ENCODE measurements around the genes PI4KA and MAPK1.

- PRO-cap: no peak
These were observed 3.0 kb upstream of the DGCR6L start for GRCh38 chr22:20322935-20323235.

DNA sequence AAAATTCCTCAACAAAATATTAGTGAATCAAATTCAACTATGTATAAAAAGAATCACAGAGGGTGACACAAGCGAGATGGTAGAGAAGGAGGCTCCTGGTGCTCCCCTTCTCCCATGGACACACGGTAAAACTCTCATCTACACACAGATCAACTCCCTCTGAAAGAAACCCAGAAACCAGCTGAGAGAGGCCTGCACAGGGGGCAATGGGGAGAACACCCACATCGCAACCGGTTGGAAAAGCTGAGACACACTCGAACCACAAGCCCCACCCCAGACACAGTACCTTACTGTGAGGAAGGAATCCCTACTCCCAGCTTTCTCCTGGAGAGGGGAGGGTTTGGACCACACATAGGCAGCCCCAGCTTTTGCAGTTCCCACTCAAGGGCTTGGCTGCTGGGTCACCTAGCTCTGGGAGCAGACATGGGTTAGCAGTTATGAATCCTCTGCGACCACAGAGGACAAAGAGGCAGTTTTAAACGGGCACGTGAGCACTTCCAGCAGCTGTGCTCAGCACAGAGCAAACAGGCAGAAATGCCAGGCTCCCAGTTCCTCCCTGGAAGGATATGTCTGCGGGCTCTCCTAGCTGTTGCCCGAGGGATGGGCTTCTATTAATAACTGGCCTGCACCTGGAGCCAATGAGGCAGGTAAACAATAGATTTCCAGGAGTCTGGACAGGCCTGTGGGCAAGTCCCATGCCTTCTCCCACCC, 21.5 kb upstream of the ZNF74 start:
- PRO-cap: no peak

DNA sequence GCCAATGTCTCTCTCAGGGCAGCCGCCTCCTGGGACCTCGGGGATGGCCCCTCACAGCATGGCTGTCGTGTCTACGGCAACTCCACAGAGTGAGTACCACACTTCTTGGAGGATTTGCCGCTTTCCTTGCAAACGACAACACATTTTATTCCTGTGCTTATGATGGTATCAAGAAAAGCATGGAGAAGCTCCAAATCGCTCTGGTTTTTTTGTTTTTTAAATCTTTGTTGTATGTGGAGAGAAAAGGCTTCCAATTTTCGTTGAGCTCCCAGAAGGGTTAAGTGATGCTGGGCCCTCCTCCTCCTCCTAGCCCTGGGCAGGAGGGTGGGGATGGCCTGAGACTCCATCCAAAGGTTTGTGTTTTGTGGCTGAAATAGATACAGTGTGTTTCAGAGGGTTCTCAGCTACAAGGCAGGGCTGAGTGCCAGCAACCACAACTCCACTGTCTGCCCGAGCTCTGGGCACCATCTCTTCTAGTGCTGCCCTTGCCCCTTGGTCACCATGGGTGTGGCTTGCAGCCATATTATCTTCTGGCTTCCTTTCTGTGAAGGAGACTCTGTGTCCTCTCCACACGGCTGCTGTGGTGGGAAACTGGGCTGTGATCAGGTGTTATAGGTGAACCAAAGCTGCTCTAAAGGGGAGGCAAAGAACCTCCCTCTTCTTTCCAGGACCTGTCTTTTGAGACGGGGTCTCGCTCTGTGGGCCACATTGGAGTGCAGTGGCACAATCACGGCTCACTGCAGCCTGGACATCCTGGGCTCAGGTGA, 47.8 kb downstream of the MED15 start:
- PRO-cap: no peak

DNA sequence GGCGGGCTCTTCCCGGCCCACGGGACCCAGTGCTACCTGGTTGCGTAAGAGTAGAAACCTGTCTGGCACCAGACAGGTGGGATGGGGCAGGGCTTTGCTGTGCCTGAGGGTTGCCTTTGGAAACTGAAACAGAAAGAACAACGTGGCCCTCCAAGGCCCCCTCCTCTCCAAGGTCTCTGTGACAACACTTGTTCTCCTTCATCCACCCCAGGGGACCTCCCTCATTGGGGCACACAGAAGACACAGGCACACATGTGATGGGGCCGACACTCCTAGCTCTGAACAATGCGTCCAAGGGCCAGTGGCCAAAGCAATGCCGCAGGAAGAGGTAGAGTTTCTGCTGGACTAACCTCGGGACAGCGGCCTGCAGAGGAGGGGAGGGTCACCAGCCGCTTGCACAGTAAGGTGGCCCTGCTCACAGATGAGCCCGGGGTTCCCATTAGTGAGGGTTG, 99.1 kb downstream of the MED15 start:
- PRO-cap: bidirectional peak, plus-strand start at position 53 of the sequence, minus-strand start outside the sequence

GRCh38 chr22:20786399-20787172, 12.7 kb downstream of the SERPIND1 start:
- PRO-cap: no peak

GRCh38 chr22:20795284-20796773, 21.9 kb downstream of the SERPIND1 start:
- PRO-cap: no peak

GRCh38 chr22:20843611-20844255, 14.9 kb downstream of the PI4KA start:
- PRO-cap: no peak

- PRO-cap: bidirectional peak, plus-strand start at chr22:20858490, minus-strand start at chr22:20858289; bidirectional peak, plus-strand start at chr22:20859093, minus-strand start at chr22:20858761
These were observed at the start of gene PI4KA for GRCh38 chr22:20858195-20858939. Gene PI4KA, minus strand, starts transcription at chr22:20858811.

GRCh38 chr22:20938015-20939015, 21.1 kb downstream of the CRKL start:
- PRO-cap: no peak

DNA sequence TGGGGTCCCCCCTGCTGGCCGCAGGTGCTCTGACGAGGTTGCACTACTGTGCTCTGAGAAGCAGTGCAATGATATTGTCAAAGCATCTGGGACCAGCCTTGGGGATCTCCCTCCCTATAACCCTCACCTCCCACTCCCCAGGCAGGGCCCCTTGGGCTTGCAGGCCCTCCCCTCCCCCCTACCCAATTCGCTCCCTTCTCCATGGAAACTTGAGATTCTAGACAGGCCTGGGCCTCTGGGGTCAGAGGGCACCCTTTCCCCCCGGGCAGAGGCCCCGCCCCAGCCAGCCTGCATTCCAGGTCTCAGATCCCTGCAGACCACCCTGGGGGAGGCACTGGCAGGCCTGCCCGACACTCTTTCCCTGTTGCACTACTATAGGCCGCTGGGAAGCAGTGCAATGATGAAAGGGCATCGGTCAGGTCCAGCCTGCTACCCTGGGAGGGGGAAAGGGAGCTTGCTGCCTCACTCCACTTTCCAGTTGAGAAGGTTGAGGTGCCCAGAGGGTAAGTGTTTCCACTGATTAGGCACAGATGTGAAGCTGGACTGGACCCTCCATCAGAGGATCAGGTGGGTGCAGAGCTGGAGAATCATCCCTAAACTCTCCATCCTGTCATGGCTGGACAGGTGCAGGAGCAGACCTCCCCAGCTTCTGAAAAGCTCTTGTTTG, 11.0 kb downstream of the SDF2L1 start:
- PRO-cap: bidirectional peak, plus-strand start at position 391 of the sequence, minus-strand start at position 374 of the sequence

GRCh38 chr22:21734648-21734912, 1.0 kb downstream of the YPEL1 start:
- PRO-cap: unidirectional peak, plus-strand start at chr22:21734745

DNA sequence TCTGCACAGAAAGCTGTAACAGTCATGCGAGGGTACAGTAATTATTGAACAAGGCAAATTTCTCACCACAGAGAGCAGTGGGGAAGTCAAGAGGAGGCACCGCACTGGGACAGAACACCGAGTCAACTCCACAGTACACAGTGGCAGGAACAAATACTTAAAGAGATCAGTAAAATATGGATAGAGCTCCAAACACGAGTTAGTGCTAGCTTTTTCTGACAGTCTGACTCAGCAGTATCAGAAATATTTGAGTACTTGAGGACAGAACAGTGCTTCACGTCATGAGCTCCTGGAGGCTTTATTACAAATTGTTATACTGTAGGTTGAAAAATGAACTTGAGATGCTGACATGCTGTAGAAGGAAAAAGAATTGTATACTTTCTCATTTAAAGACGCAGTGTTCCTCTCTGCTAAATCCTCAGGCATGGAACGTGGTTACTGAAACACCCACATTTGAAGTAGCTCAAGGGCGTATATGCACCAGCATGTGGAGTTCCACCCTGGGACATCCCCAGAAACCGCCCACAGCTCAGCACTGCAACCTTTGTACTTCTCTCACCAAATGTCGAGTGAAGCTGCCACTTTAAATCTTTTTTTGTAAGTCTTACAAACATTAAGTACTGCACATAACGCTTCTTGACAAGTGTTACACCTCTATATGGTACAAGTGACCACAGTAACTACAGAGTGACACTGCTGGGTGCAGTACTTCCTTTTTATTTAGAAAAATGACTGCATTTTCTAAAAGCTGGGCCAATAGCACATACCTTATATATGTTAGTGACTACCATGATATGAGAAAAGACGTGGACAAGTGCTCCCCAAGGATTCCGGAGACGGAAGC, 27.5 kb upstream of the YPEL1 start:
- PRO-cap: no peak

DNA sequence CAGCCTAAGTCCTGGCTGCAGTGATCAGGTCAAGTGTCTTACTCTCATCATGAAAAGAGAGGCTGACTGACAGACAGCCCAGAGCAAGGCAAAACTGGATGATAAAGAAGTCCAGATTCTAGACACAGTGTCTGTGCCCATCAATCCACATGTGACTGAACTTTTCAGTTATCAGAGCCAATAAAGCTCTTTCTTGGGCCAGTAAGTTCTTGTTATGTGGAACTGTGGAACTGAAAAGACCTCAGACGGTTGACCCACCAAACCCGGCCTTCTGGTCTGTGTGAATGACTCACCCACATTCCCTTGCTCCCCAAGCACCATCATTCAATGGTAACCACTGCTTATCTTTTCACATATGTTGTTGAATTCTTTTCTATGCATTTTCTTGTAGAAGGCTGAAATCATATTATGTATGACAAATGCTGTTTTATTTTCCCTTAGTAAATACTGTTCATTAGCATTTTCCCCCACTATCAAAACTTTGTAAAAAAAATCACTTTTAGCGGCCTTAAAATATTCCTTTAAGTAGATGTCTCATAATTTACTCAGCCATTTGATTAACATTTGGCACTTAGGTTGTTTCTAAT, 43.4 kb upstream of the YPEL1 start:
- PRO-cap: no peak

DNA sequence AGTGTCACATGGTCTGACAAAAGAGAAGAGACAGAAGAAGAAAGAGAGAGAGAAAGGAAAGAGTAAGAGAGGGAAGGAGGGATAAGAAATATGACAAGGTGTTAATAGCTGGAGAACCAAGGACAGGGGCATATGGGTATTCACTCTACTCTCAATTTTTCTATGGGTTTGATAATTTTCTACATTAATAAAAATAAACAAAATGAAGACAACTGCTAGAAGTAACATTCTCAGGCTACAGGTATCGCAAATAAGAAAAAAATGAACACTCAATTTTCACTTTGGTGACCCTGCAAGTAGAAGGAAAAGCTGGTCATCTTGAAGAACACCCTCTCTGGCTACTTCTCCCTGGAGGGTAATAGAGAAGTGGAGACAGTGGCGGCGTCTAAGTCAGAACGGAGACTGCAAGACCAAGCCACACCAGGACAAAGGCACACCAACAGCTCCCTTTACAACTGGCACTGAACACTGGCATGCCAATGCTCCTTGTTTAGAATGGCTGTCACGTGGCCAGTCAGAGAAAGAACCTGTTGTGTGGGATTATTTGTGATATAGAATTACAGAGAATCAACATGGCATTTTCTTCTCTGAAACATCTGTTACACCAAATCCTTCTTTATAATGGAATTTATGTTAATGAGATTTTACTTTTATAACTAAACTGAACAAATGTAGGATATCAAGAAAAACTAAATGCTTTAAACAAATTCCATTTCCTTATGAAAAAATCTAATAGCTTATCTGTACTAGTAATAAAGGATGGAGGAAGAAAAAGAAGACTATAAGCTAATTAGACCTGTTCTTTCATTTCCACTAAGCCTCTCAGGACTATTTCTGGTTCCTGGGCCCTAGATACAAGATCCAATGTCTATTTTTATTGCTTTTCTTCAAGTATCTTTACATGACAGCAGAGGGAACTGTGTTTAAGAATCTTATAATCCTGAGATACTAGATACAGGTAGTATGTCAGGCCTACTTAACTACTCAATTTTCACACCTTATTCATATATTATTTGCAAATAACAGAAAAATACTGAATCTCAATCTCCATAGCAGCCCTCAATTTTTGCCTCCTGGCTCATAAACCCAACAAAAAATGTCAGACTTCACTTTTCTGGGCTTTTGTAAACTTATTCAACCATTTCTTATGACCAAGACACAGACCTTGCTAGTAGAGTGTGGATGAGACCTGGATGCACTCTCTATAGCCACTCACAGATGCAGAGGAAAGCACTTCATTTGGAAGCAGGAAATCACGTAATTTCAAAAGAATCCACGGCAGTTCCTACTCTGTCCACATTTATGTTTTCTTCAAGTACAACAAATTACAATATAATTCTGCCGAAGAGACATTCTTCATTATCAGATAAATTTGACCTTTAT, 61.5 kb upstream of the YPEL1 start:
- PRO-cap: no peak

GRCh38 chr22:21798656-21799507, 63.3 kb upstream of the YPEL1 start:
- PRO-cap: no peak

DNA sequence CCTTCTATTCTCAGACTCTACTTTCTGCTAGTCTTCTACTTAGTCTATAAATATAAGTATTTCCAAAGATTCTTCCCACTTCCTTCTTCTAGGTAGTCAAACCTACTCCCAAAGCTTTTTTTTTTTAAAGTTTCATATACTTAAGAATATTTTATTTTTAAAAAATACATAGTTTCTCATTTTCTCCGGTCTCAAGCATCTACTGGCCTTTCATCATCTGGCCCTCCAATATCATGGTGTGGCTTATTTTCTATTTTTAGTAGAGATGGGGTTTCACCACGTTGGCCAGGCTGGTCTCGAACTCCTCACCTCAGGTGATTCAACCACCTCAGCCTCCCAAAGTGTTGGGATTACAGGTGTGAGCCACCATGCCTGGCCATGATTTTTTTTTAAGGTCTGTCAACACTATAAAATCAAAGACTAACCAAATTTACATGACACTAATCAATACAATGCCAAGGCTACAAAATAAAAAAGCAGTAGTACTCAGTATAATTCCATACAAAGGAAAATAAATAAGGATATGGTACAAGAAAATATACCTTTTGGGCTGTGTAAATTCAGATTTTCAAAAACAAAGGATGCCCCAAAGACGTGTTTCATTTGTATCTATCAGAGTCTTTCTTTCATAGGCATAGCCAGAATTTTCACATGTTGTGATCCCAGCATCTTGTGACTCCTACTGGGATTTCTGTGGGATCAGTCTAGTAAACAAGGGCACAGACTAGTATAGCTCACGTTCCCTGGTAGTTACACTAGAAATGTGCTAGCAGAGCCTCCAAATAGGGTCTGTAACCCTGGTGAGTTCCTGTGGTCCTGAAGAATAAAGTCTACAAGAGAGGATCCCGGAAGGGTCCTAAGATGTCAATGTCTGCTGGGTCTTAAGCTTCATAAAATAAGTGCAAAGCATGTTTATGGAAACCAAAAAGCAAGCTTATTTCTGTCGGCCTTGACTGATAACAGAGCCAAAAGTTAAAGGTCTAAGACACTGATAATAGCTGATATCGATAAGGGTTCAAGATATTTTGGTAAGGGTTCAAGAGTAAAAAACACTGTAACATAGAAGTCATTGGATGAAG, 64.3 kb upstream of the YPEL1 start:
- PRO-cap: no peak

- PRO-cap: no peak
These were observed 56.7 kb downstream of the MAPK1 start for GRCh38 chr22:21810773-21811208.

DNA sequence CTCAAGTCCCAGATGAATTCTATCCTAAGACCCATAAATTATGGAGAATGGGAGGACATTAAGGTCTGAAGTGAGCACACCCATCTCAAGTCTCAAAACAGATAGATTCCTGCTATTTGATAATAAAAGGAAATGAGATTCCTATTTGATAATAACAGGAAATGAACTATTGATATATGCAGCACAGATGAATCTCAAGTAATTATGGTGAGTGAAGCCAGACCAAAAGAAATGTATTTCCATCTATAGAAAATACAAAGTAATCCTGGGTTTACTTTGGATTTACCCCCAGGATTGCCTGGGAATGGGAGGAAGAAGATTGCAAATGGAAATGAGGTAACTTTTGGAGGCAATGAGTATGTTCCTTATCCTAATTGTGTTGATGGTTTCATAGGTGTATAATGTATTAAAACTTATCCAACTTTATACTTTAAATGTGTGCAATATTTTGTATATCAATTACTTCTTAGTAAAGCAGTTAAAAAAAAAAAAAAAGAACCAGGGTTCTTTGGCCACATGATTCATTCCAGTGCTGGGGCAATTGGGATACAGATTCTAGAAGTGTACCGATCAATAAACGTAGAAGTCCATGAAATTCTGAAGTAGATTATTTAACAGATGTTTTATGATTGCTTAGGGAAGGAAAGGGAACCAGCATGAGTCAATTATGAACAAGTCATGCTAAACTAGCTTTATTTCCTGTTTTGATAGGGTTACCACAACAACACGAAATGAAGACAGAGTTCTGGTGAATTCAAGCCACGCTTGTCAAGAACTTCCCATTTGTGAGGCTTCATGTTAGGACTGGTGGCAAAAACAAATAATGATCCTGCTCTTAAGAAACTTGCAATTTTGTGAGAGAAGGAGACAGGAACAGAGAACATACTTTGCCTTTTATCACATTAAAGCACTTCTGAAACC, 51.1 kb downstream of the MAPK1 start:
- PRO-cap: no peak

DNA sequence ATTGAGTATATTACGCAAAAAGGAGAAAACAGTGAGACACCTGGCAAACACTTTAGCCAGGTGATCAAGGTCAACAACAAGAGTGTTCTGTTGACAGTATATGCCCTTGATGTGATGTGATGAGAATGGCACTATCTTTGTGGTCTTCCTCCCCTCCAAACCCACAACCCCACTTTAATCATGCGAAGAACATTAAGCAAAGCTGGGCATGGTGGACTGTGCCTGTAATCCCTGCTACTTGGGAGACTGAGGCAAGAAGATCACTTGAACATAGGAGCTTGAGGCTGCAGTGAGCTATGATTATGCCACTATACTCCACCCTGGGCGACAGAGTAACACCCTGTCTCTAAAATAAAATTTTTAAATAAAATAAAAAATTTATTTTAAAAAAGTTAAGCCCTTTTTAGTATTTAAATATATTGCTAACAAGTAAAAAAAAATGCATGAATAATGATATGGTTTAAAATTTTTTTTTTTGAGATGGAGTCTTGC, 25.9 kb downstream of the MAPK1 start:
- PRO-cap: no peak

DNA sequence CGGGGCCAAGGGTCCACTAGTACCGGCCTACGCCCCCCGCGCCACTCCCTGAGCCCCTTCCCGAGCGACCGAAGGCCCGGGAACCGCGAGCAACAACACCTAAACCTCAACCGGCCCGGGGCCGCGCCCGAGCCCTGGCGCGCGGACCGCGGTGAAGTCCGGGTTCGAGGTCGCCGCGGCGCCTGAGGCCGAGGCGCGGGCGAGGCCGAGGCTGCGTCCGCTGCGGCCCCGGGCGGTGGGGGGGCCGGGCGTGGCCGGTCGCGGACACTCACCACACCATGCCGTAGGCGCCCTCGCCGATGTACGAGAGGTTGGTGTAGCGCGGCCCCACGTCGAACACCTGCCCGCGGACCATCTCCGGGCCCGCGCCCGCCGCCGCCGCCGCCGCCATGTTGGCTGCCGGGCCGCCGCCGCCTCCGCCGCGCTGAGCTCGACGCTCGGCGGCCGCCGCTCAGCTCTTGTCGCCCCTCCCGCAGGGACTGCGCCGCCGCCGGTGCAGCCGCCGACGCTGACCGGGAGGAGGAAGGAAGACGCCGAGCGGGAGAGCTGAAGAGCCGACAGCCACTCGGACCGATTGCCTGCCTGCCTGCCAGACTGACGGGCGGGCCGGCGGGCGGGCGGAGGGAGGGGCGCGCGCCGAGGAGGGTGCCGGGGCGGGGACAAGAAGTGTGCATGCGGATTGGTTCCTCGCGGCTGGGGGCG, at the start of gene MAPK1:
TSS of gene MAPK1 (minus strand) at position 596 of the 702 bp plus-strand sequence.
- PRO-cap: bidirectional peak, plus-strand start at position 154 of the sequence, minus-strand start at position 97 of the sequence; bidirectional peak, plus-strand start outside the sequence, minus-strand start at position 596 of the sequence

Measured in endodermal cell (in vitro differentiated cells).